ENCODE data around the genes EEF1G, TUT1 and PLAAT2.

- PRO-cap, result no peak
These were observed 9.1 kb downstream of the SCGB1A1 start for GRCh38 chr11:62427979-62428279.

DNA sequence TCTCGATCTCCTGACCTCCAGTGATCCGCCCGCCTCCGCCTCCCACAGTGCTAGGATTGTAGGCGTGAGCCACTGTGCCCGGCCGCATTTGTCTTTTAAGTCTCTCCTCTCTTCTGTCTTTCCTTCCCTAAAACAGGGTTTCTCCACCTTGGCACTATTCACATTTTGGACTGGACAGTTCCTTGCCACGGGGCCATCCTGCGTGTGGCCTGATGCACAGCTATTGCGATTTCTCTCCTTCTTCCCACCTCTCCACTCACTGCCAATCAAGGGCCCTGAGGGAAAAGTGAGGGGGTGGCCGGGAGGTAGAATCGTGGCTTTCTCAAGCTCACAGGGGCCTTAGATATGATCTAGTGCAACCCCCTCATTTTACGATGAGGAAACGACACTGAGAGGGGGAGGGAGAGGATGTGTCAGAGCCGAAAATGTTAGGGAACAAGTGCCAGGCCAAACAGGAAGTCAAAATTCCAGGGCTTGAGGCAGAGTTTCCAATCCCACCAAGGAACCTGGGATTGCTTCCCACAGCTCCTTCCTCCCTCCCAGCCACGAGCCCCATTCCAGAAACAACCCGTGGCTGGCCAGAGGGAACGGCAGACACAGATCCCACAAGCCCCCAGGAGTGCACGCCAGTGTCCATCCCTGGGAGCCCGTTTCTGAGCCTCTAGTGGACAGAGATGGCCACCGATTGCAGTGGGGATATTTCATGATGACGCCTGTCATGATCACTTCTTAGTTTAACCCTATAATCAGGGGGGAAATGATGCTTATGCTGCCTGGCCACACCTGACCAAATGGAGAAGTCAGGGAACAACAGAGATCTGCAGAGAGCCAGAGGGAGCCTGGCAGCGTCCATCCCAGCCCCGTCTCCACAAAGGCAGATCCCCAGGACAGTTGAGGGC is 21.3 kb downstream of the SCGB1A1 start:
- PRO-cap, result no peak

DNA sequence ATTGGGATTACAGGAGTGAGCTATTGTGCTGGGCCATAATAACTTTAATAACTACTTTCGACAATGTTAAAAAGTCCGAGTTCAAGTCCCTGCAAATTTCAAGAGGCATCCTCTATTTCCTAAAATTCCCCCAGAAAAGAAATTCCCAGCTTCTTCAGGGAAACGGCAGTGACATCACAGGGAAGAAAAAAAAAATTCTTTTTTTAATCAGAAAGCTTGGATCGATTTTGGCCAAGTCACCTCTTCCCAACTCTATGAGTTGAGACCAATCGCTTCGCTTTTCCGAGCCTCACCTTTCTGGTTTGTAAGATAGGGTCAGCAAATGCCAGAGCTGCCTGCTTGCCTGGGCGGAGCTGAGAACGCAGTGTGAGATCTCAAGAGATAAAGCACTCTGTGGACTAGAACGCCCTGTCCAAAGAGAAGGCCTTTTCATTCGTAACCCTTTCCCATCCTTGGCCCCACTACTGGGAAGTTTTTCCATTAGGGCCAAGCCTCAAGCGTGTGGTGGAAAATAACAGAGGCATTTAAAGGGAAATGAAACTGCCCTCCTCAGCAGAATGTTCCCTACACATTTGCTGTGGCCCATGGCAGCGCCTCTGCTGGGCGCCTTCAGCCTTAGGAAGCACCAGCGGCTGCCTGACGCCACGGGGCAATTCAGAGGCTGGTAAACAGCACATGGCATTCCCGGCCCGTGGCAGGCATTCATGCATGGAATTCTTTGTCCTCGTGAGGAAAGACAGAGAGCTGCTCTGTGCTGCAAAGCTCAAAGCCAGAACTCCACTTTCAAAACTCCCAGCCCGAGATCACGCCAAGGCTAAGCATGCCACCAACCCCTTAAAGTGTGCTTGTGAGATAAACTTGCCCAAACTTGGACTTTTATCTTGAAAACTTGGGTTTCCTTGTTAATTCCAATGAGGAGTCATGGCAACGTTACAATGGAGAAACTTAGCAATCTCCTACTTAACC is 38.2 kb downstream of the AHNAK start:
- PRO-cap, result unidirectional peak, minus-strand start at position 295 of the sequence; unidirectional peak, minus-strand start at position 355 of the sequence

GRCh38 chr11:62519584-62519988 is 27.0 kb downstream of the AHNAK start:
- PRO-cap, result no peak

DNA sequence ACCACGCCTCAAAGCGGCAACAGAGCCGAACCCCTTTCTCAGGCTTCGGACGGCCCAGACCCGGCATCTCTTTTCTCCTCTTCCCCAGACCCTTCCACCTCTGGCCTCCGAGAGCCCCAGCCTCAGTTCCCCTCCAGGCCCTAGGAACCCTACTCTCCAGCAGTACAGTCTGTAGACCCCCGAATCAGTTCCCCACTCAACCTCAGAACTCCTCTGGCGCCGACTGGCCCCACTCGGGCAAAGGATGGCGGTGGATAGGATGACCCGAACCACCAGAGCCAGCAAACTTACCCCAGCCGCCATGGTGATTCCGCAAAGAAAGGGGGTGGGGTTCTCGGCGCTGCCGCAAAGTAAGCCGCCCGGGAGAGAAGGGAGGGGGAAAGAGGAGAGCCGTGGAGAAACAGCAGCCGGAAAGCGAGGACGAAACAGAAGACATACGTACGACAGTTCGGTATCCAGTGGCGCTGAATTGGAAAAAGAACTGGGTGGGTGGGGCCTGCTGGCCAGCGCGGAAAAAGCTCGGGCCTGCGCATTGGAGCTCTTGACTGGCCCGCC is at the start of gene EEF1G:
Gene EEF1G (minus strand): TSS at position 352 of the 555 bp plus-strand sequence.
- PRO-cap, result bidirectional peak, plus-strand start outside the sequence, minus-strand start at position 342 of the sequence

DNA sequence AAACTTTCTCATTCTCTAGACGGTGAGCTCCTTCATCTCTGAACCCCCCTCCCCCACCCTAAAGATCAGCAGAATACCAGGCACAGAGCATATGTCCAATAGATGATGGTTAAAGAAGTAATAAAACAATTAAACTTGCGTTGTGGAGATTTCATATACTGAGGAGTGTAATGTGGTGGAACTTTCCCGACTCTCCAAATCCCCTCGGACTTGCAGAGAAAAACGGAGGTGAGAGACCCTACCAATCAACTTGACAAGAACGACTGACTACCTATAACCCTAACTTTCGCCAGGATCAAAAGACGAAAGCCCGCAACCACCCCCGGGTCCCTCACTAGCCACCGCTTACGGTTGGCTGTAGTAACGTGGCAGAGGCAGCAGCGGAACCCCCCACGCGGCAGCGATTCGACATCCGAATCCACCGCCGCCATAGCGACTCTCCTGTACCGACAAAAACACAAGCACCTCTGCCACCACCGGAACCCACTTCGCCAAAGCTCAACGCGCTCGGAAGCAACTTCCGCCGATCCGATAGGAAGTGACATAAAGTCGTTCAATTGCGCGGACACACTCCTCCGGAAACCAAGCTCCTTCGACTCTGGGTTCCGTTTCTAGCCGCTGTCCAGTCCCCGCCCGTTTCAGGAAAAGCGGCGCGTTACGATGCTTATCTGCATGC is at the start of gene TUT1:
Gene TUT1 (minus strand): TSS at position 469 of the 676 bp plus-strand sequence.
- PRO-cap, result bidirectional peak, plus-strand start outside the sequence, minus-strand start at position 469 of the sequence

GRCh38 chr11:62597728-62598833 is 3.6 kb downstream of the MTA2 start:
- PRO-cap, result no peak

GRCh38 chr11:62607456-62607915 is 5.1 kb downstream of the EML3 start:
- PRO-cap, result no peak

DNA sequence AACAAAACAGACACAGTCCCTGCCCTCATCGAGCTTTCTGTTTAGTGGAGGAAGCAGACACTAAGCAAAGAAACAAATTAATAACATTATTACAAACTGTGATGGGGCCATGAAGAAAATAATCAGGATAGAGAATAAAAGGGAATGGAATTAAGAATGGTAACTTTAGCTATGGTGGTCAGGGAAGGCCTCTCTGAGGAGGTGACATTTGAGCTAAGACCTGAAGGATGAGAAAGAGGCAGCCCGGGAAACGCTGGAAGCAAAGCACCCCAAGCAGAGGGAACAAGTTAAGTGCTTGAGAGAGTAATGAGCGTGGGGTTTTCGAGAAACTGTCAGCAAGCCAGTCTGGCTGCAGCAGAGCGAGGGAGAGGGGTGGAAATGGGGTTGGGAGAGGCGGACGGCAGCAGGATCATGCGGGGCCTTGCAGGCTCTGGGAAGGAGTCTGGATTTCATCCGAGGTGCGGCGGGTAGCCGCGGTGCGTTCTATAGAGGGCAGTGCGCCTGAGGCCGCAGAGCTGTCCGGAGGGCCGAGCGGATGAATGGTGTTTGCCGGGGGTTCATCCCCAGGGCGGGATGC is 464 bp downstream of the B3GAT3 start:
- PRO-cap, result no peak

DNA sequence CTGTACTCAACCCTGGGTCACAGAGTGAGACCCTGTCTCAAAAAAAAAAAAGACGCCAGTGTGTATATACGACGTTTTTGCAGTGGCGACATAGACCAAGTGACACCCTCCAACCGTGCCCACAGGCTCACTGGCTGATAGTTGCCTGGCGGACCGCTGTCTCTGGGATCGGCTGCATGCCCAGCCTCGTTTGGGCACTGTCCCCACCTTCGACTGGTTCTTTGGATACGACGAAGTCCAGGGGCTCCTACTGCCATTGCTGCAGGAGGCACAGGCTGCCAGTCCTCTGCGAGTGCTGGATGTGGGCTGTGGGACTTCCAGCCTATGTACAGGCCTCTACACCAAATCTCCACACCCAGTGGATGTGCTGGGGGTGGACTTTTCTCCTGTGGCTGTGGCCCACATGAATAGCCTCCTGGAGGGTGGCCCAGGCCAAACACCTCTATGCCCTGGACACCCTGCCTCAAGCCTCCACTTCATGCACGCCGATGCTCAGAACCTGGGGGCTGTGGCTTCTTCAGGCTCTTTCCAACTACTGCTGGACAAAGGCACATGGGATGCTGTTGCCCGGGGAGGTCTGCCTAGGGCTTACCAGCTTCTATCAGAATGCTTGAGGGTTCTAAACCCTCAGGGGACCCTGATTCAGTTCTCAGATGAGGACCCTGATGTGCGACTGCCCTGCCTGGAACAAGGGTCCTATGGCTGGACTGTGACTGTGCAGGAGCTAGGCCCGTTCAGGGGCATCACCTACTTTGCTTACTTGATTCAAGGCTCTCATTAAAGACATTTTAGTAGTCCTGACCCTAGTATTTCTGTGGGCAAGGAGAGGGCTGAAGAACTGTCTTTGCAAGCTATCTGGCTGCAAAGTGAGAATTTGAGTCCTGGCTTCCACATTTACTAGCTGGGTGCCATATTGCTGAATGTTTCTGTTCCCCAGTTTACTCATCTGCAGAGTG is 1.4 kb downstream of the CSKMT start:
- PRO-cap, result no peak

DNA sequence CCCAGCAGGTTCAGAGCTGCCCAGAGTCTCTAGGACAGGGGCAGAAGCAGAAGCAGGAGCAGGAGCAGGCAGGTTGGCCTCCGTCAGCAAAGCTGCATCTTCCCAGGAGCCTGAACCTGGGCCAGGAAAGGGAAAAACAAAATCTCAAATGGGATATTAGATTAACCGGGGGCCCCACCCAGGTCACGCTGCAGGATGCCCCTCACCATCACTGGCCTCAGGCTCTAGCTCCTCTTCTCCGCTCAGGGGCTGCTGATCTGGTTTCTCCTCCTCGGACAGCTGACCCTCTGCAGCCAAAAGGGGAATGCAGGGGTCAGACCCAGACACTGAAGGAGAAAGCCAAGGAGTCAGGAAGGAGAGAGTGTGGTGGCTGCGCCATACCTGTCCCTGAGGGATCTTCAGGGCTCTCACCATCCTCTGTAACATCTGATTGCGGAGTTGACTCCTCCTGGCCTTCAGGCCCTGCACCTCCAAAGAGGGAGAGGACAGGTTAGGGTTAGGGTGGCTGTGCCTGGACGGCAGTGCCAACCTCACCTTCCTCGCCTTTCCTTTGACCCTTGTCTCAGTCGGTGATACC is 1.2 kb upstream of the LRRN4CL start:
- PRO-cap, result no peak

DNA sequence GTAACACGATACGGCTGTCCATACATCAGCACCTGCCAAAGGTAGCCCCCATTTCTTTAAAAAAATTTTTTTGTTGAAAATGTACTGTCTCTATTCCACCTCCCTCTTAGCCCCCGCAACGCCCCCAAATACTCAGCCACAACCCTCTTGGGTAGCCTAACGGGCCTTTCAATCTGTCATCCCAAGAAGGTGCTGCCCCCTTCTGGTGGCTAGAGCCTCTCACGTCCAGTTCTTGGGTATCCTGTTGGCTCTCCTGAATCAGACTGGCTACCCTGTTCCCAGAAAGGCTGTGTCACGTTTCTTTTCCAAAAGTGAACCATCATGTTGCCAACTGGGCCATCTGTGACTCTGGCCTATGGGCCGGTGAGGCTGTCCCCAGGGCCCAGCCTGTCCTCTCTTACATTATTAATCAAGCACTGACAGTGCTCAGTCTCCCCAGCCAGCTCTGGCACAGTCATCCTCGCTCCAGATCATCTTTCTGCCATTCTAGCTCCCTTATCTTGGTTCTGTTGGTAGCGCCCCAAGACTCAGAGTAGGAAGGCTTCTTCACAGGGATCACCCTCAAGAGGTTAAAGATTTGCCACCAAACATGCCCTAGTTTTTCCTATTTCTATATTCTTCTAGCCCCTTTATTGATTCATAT is 5.5 kb upstream of the LRRN4CL start:
- PRO-cap, result no peak

GRCh38 chr11:62722090-62722586 is 5.1 kb downstream of the HNRNPUL2 start:
- PRO-cap, result no peak

- PRO-cap, result no peak
These were observed 657 bp downstream of the TTC9C start for GRCh38 chr11:62729038-62729247.

DNA sequence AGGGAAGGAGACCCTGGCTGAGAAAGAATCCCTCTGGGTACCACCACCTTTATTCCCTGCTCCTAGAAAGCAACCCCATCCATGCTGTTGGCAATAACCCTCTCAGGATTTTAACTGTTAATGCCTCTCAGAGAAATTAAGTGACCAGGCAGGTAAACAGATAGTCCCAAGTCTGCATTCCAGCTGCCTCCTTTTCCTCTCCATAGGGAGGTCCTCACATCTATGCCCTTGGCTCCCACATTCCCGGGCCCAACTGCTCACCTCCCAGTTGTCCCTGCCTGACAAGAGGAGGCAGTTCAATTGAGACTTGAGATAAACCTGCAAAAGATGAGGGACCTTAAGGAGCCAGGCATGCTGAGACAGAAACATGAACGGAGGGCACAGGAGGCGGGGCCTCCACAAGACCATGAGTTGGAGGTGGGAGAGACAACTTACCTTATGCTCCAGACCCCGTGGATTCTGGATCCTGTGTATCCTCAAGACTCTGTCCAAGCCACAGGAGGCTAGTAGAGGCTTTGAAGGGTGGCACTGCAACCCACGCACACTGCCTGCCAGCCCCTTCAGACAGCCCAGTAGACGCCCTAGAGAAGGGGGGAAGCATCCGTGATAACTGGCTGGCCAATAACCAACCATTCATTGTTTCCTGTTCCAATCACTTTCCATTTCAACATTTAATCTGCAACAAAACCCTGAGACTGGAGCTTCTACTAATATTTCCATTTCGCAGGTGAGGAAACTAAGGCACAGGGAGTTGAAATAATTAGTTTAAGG is 1.7 kb upstream of the STX5 start:
- PRO-cap, result no peak

- PRO-cap, result no peak
These were observed 13.4 kb upstream of the WDR74 start for GRCh38 chr11:62852741-62853243.

DNA sequence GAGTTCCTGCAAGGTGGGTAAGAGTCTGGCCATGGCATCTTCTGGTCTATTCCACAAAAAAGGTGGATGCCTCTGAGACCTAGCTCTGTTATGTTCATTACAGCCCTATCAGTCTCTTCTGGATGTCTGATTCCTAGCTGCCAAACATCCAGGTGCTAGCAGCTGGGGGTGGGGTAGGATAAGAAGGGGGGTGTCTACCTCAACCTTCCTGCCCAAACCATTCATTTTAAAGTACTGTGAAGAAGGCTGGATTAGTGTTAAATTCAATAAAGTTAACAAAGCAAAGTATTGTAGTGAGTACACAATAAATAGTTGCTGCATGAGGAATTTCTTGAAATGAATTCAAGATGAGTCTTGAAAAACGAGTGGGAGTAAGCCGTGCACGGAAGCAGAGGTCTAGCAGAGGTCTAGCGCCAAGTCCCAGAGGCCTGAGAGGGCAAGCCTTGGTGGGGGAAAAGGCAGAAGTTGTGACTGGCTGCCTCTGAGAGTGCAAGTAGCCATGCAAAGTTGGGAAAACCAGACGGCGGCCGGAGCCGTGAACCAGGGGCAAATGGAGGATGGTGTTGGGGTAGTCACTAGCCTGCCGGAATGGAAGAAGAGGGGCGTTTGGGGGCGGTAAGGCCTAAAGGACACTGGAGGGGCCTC is 588 bp upstream of the SLC3A2 start:
- PRO-cap, result no peak

- PRO-cap, result no peak
These were observed 249 bp upstream of the SLC22A10 start for GRCh38 chr11:63289455-63289852.

GRCh38 chr11:63563207-63564335 is at the start of gene PLAAT2:
PLAAT2 (minus strand) TSS chr11:63563379.
- PRO-cap, result bidirectional peak, plus-strand start at chr11:63563774, minus-strand start at chr11:63563645

DNA sequence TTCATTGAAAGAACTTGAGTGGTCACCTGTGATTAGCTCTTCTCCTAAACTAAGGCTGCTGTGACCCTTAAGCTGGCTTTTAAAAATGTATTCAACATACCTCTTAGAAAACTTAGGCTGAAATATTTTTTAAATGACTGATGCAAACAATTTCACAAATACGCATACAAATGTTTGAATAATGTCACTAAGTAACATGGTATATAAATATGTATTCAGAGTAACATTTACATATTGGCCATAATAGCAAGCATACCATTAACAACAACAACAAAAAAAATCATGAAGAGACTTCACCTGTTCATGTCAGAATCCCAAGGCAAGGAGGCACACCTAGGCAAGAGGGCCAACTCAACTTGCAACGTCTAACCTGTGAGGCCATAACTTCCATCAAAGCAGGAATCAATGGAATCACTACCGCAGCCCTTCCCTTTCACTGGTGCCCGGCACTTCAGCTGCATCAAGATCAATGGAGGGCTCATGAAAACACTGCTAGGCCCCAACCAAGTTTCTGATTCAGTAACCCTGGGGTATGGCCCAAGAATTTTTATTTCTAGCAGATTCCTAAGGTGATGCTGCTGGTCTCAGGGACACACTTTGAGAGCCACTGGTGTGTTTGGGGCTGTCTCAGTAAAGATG is 8.2 kb downstream of the ZFTA start:
- PRO-cap, result no peak

Measured in ileum (tissue), 1 donor.